Metanephros (tissue), 2 donors: Measurements from ENCODE around the genes RER1 and PANK4.

DNA sequence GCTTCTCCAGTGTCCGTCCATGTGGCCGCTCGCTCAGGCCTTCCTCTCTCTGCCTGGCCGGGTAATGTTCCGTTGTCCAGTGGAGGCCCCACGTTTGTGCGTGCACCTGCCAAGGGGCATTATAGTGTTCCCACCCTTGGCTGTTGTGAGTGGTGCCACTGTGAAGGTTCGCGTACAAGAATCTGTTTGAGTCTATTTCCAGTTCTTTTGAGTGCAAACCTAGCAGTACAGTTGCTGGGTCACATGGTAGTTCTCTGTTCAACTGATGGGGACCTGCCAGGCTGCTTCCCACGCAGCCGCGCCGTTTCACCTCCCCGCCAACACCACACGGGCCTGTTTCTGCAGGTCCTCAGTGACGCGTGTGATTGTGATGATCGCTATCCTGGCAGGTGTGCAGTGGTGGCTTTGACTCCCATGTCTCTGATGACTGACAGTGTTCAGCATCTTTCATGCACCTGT lies 41.8 kb downstream of the FAAP20 start:
- RAMPAGE, long total RNA = no peak

GRCh38 chr1:2167370-2167609 lies 27.3 kb downstream of the FAAP20 start:
- RAMPAGE, long total RNA = no peak

GRCh38 chr1:2212504-2213546 lies 15.3 kb upstream of the SKI start:
- RAMPAGE, long total RNA = no peak

DNA sequence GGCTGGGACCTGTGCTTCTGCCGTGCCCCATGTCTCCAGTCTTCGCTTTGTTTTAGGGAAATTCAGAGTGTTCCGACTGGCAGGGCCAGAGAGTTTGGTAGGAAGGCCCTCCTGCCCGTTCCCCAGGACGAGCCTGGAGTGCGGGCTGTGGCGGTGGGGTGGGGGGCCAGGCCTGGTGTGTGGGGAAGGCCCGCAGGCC lies 1.6 kb downstream of the SKI start:
- RAMPAGE, long total RNA = no peak

DNA sequence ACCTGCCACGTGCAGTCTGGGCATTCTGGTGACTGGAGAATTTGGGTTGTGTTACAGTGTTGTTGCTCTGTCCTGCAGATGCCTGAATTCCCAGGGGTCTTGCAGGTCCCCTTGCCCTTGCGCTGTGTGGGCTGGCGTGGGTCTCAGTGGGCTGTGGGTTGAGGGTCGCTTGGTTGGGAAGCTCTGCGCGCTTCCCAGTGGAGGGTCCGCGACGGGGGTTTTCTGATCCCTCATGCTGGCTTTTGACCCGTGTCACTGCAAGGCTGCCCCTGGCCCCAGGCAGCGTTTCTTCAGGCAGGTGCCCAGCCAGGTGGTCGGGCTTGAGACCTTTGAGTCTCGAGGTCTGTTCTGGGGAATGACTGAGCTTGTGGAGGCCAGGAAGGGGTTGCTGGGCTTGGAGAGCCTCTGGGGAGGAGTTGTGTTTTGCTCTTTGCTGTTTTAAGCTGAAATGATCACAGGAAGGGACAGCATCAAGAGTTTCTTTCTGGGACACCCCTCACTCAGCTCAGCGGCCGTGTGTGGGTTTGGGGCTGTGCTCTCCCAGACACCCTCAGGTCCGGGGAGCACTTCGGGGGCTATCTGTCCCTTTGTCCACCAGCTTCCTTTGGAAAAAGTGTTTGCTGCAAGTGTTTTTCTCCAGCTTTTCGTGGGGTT lies 5.4 kb downstream of the SKI start:
- RAMPAGE, long total RNA = no peak

DNA sequence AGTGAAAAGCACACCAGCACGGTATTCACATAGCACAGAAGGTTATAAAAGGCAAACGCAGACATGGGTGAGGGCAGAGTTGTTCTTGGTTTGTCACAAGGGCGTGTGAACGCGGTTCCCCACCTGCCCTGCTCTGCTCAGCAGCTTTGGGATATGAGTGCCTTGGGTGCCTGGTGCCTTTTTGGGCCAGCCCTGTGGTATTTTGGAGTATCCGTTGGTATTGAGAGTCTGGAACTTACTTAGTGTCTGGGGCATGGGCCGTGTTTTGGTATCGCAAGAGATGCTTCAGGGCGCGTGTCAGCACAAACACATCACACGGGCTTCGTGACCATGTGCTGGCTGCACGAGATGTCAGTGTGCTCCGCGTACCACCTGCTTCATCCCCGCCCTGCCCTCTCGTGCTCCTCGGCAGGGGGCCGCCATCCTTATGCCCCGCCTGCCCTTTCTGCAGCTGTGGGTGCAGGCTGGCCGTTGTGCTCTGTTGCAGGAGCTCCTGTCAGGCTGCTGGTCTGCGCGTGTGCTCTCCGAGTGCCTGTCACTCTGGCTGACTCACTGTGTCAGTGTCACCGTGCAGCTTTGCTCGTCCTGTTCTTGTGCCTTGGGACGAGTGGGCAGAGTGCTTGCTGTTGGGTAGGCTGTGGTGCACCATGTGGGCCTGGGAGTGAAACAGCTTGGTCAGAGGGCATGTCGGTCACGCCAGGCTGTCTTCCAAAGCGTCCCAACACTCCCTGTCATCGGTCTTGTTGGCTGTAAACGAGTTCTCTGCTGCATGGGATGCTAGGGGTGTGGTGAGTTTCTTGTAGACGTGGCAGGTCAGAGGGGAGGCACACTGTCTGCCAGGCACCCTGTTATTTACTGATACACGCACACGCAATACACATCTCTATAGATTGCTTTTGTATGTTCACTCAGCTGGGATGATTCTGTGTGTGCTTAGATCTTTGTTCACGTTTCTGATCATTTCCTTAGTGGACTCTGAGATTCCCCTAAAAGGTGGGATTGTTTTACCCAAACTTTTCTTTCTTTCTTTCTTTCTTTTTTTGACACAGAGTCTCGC lies 15.2 kb downstream of the SKI start:
- RAMPAGE, long total RNA = no peak

- RAMPAGE, long total RNA = no peak
Measured at GRCh38 chr1:2249704-2249924, 21.5 kb downstream of the SKI start.

DNA sequence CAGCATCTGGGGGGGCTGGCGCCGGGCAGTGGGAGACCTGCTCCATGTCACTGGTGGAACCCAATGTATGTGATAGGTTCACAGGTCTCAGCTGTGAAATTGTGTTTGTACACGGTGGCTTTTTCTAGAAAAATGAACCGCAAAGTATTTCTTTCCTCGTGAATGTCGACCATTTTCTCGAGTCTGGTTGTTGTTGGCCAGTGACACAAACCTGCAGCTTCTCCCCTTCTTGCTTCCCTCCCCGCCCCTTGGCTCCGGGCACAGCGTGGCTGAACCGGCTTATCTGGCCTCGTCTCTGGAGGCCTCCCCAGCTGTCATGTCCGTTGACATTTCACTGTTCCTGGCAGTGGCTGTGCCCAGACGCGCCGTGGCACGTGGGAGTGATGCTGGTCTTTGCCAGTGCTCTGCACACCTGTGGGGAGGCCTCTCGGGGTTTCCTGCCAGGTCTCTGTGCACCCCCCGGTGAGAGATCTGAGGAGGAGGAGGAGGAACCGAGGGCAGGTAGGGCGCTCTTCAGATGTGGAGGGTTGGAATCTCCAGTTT lies 23.6 kb downstream of the SKI start:
- RAMPAGE, long total RNA = no peak

- RAMPAGE, long total RNA = no peak
Measured at GRCh38 chr1:2292071-2293129, 64.3 kb downstream of the SKI start.

DNA sequence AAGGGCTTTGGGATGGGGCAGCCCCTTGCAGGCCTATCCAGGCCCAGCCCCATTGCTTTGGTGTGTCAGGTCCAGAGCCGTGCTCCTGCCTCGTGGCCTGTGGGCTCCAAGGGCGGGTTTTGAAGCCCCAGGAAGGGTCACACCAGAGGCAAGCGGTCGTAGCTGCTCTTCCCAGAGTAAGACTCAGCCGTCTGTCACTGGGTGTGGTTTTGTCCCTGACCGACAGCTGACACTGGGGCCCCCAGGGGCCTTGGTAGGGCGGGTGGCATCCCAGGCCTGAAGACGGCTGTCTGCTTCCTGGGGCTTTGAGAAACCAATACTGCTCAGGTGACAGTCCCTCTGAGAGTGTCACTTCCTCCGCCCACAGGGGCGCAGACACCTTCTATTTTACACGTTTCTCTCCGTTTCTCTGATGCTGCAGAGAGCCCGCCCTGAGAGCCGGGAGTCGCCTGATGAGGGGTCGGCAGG lies 72.2 kb downstream of the SKI start:
- RAMPAGE, long total RNA = no peak

DNA sequence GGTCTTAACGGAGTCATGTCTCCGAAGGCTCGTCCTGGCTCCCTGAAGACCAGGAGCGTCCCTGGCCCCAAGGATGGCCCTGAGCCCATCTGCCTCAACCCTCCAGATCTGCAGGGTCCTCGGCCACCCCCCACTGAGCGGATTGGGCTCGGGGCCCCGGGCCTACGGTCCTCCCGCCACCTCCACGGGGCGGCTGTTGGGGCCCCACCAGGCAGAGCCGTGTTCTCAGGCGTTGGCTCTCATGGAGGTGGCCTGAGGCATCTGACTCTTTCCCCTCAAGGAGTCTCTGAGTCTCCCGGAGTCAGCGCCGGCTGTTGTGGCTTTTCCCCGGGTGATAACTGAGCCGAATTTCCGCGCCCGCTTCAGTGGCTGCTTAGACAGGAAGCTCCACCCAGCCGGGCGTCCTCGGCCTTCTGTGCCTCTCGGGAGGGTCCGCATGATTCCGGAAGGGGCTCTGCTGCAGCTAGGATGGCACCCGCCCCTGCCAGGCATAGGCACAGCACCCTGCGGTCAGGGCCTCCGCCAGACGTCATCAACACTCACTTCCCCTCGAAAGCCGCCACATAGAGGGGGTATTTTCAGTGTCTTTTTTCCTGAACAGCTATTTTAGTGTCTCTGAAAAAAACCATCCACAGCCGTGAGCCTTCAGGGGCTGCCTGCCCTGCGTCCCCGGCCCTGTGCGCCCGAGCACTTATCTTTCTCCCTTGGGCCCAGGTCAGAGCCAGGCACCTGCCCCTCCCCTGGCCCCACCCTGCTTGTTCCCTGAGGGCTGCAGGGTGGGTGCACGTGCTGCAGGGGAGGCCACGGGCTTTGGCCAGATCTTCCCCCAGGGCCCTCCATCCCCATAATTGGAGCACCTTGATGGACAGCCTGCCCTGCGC lies 72.9 kb downstream of the SKI start:
- RAMPAGE, long total RNA = no peak

- RAMPAGE, long total RNA = no peak
Measured at GRCh38 chr1:2334734-2335259, 56.6 kb downstream of the MORN1 start.

DNA sequence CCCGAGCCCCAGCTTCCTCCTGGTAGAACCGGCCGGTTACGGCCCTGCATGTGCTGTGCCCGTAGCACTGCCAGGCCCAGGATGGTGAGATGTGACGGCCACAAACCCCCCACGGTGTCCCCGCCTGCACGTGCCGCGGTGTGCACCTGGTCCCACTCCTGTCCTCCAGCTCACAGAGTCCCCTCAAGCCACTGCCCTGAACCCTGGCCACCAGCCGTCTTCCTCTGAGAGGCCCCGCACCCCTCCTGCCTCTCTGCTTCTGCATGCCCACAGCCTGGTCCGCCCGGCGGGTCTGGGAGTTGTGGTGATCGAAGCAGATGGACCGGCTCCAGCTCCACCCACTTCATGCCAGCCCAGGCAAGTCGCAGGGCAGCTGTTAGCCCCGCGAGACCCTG lies 55.4 kb downstream of the MORN1 start:
- RAMPAGE, long total RNA = no peak

DNA sequence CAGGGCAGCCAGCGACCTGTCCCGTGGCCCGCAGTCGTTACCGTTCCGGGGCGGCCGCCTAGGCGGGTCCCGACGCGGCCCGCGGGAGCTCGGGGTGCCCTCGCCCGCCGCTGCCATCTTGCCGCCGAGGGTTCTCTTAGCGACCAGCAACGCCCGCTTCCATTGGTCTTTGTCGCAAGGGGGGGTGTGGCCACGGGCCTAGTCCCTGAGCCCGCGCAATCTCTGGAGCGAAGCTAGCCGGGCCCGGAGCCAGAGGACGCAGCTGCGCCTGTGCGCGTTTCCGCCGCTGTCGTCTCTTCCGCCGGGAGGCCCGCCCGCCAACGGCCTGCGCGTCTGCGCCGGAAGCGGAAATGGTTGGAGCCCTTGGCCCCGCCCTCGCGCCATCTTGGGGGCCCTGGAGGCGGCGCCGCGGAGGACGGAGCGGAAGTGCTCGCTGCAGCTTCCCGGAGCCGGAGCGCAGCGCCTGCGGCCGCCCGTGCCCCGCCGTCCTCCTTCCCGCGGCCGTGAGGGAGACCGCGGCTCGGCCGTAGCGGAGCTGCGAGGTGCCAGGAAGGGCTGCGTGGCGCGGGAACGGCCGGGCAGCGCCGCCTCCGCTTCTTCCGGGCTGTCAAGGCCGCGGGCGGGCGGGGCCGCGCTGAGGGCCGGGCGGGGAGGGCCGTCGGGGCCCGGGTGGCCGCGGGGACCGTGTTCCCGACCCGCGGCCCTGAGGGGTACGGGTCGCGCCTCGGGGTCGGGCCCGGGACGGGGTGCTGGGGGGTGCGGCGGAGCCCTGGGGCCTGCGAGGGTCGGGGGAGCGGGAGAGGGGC lies at the start of gene RER1:
Gene RER1, plus strand, starts transcription at position 425 of the 806 bp plus-strand sequence.
- RAMPAGE, long total RNA = no peak

- RAMPAGE, long total RNA = no peak
Measured at GRCh38 chr1:2406833-2407510, 5.4 kb downstream of the PEX10 start.

- RAMPAGE, long total RNA = no peak
Measured at GRCh38 chr1:2413718-2414124, 1.4 kb upstream of the PEX10 start.

DNA sequence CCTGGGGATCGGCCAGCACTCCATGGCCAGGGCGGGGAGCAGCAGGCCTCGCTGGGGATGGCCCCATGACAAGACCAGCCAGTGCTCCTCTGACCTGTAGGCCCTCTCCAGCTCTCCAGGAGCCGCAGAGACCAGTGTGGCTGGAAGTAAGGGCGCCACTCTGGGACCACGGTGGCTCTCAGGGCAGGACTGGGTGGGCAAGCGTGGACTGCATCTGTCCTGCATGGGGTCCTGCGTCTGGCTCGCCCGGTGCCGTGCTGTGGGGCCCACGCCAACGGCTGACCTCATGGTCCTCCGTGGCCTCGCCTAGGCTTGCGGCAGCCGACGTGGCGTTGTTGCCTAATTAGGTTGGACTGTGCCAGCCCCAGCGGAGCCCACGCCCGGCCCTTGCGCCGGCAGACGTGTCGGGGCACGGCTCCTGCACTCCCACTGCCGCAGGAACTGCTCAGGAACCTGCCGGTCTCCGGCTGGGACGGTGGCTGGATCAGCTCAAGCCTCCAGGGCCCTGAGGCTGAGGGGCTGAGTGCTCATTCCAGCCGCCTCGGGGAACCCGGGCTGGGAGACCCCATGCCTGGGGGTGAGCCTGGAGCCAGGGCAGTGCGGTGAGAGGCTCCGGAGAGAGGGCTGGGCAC lies 16.0 kb upstream of the PEX10 start:
- RAMPAGE, long total RNA = no peak

- RAMPAGE, long total RNA = start-site peak on the minus strand at chr1:2526599-2526604, 208 and 66 reads in 2 replicates
Measured at GRCh38 chr1:2525886-2526862, at the start of gene PANK4. PANK4 (minus strand) TSS chr1:2526596.

- RAMPAGE, long total RNA = no peak
Measured at GRCh38 chr1:2526863-2527097, 384 bp upstream of the PANK4 start.

DNA sequence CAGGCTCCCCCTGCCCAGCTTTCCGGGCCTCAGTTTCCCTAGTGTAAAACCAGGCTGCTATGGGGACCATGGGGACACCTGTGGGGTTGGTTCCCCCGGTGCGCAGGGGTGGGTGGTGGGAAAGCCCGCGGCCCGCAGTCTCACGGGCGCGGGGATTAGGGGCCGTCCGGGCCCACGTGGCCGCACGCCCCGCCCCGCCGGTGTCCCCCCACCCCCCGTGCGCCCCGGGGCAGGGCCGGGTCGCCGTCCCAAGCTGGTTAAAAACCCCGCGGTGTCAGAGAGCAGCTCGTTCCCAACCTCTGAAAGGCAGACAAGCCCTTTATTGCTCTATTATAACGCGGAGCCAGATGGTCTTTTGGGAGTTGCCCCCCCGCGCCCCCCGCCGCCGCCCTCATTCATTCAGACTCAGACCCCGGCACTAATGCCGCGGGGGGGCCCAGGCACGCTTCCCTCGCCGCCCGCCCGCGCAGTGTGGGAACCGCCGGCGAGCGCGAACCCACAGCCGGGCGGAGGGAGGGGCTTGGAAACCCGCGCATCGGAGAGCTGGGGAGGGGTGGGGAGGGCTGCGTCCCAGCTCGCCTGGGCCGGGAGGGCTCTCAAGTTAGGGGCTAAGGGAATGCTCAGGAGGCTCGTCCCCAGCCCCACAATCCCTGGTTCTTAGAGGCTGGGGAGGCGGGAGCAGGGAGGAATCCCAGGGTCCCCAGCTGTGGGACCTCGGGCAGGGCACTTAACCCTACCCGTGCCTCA lies 10.7 kb upstream of the HES5 start:
- RAMPAGE, long total RNA = no peak